Neural cell (in vitro differentiated cells): ENCODE measurements around a stretch of chr11.

DNA sequence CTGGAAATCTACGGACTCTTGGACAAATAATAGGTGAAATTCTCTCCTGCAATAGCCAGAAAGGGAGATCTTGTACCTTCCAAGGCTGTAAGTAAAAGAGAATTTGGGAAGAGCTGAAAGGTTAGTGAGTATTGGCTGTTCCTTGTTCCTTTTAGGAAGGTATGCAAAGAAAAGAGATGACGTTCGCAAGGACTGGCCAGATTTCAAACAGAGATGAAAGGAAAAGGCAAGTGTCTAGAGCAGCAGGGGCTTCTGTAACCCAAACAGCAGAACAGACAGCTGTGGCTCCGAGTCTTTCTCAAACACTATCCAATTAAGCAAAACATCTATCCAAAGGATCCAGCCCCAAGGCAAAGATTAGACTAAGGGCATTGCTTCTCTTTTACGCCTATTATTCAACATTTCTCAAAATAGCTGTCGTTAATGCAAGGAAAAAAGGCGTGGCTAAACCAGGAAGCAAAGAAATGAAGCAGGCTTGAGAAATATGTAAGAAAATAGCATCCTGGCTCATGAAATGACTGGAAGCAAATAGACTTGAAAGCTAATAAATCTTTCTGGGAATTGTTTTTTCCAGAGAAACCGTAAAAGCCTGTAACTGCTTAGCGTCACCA is 19.9 kb downstream of the C11orf96 start:
- RAMPAGE, long total RNA = no peak

GRCh38 chr11:44188264-44188868 is 92.9 kb downstream of the EXT2 start:
- RAMPAGE, long total RNA = no peak

DNA sequence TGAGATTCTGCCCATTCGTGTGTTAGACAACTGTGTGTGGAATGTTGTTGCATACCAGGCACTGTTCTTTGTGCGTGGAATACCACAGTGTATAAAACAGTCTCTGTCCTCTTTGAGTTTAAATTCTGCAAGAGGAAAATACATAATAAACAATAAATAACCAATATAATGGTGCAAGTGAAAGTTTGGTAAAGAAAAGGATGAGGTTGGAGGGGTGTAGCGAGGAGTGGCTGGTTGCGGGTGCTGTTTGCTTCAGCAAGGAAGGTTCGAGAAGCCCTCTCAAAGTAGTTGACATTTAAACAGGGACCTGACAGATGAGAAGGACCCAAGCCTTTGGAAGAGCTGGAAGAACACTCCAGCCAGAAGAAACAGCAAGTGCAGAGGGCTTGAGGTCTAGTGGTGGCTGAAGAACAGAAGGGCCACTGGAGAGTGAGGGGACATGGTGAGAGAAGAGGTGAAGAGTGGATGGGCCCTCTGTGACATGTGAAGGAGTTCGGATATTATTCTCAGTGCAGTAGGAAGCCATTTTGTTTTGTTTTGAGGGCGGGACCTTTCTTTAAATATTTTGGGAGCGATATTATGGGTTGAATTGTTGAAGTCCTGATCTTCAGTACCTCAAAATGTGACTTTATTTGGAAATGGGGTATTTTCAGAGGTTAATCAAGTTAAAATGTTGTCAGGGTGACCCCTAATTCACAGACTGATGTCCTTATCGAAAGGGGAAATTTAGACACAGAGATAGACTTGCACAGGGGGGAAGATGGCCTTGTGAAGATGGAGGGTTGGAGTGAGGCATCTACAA is 79.9 kb downstream of the ALX4 start:
- RAMPAGE, long total RNA = no peak

GRCh38 chr11:44352113-44352510 is 42.2 kb upstream of the ALX4 start:
- RAMPAGE, long total RNA = no peak

- RAMPAGE, long total RNA = no peak
Observed at GRCh38 chr11:44475030-44475718, 90.3 kb upstream of the CD82 start.

GRCh38 chr11:44530631-44531145 is 34.8 kb upstream of the CD82 start:
- RAMPAGE, long total RNA = no peak

DNA sequence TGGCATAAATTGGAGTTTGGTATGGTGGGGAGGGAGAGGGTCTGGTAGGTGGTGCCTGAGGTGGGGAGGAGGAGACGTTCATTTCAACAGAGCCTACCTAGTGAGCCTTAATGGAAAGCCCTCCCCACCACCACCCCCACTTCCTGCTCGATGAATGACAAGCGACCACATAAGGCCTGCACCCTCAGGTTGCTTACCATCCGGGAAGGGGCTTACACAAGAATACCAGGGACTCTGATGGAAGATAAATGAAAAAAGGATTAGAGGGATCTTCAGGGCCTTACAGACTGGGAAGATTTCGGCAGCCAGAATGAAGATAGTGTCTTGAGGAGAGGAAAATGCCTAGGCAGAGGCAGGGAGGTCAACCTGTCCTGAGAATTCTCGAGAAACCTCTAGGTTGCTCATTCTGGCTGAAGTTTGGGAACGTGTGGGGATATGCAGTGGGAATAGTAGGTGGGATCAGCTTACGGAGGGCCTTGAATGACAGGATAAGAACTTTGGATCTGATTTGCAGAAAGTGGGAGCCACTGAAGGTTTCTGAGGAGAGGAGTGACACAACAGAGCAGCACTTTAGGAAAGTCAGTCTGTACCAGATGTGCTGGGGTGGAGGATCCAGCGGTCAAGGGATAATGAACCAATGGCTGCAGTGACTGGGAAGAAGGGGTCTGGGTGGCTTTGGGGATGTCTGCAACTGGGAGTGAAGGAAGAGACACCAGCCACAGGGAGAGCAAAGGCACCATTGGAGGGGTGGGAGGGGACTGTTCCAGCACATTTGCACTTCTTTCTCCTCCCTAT is 2.3 kb downstream of the CD82 start:
- RAMPAGE, long total RNA = no peak

- RAMPAGE, long total RNA = no peak
Observed at GRCh38 chr11:44593000-44593648, 27.7 kb downstream of the CD82 start.

- RAMPAGE, long total RNA = no peak
Observed at GRCh38 chr11:44596176-44596446, 30.6 kb downstream of the CD82 start.

DNA sequence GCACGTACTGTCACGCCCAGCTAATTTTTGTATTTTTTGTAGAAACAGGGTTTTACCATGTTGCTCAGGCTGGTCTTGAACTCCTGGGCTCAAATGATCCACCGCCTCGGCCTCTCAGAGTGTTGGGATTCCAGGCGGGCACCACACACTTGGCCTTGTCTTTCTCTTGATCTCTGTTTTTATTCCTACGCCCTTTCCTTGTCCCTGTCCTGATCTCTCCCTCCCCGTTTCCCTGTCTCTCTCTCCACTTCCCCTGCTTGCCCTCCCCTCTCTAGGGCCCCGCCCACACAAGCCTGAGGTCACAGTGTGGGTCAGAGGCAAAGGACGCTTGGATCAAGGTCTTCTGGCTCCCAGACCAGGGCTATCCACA is 38.5 kb downstream of the TP53I11 start:
- RAMPAGE, long total RNA = no peak

DNA sequence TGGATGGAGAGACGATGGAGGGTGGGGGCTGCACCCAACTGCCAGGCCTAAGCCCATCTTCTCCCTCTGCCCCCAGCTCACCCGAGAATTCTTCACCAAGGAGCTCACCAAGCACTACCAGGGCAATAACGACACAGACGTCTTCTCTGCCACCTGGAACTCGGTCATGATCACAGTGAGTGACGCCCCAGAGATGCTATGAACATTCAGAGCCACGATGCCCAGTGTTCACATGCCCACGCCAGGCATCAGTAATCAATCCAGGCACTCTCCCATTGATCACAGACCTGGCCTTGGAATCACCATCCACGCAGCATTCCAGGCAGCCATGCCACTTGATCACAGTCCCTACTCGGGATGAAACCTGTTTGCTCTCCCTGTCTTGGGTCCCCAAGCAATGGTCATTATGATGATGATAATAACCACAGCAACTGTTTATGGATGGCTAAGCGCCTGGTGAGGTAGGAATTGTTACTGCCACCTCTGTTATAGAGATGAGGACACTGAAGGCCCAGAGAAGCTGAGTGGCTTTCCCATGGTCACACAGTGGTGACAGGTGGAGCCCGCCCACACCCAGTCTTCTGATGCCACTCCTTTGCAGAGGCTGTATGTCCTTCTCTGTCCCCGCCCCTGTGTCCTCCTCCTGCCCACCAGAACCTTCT is 31.4 kb downstream of the TP53I11 start:
- RAMPAGE, long total RNA = no peak

DNA sequence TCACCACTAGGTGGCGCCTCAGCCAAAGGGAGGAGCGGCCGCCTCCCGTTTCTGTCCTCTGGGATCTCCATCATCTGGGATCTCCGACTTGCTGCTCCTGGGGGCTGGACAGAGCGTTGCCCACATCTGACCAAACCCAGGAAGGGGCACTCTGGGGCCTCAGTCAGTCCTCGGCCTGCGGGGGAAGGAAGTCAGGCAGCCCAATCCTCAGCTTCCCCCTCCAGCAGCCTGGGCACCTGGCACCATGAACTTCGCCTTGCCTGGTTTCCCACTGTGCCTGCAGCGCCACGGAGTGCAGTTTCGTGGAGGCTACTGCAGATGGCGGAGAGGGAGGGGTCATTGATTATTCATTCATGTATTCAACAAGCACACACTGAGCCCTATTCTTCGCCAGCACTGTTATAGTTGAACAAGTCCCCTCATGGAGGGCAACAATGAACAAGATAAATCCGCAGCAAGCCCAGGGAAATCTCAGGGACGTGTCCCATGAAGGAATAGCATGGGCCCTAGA is 23.4 kb downstream of the TP53I11 start:
- RAMPAGE, long total RNA = no peak

DNA sequence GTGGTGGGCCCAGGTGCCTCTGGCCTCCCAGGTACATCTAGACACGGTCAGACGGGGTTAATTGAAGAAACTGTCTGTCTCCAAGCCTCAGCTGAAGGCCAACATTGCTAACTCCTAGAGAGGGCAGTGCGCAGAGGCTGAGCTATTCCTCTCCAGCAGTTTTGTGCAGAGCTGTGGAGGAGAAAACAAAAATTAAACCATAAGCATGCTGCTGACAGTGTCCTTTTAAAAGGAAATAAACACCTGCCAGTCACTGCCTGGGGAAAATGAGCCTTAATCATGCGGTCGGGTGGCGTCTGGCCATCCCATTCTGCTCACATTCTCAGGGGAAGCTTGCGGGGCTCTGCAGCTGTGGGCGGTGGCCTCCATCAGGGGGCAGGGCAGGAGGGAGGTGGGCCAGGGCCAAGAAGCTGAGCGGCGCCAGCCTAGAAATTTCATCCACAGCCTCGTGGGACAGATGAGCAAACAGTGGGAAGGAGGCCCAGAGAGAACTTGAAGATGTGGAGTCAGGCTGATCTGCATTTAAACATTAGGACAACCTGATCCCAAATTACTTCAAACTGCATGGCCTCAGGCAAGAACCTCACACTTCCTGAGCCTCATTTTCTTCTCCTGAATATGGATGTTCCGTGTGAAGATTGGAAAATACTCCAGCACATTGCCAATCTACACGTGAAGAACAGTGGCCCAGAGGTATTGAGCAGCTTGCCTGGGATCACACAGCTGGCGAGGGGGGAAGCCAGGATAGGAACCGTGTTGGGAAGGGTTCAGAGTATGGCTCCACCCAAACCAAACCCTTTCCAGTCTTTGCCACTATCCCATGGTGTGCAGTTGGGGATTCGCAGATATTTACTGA is 71.1 kb upstream of the TP53I11 start:
- RAMPAGE, long total RNA = no peak

GRCh38 chr11:45029139-45029690 is 78.5 kb upstream of the TP53I11 start:
- RAMPAGE, long total RNA = no peak

GRCh38 chr11:45371333-45371734 is 85.2 kb upstream of the SYT13 start:
- RAMPAGE, long total RNA = no peak

DNA sequence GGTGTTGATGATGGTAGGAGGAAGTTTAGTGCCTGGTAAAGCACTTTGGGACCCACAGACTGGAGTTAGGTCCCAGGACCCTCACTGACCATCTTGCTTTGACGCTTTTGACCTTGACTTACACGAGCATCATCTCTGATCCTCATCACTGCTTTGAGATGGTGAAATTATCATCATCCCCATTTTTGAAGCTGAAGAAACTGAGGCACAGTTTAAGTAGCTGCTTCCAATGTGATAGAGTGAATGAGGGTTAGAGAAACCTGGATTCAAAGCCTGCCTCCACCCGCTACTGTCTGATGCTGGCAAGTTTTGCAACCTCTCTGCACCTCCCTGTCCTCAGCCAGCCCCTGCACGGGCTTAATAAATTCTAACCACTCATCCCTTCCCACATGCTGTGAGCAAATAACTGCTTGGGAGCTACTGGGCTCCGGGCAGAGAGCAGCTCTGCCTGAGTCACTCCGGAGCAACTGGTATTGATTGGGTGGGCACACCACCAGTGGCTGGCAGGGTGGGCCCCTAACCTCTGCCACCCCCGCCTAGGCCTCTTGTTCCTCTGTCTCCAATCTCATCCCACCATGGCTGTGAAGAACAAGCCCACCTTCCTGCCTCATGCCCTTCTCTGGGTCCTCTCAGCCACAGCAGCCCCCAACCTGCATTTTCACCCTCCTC is 104.2 kb upstream of the SYT13 start:
- RAMPAGE, long total RNA = no peak

GRCh38 chr11:45391290-45391777 is 105.2 kb upstream of the SYT13 start:
- RAMPAGE, long total RNA = no peak

DNA sequence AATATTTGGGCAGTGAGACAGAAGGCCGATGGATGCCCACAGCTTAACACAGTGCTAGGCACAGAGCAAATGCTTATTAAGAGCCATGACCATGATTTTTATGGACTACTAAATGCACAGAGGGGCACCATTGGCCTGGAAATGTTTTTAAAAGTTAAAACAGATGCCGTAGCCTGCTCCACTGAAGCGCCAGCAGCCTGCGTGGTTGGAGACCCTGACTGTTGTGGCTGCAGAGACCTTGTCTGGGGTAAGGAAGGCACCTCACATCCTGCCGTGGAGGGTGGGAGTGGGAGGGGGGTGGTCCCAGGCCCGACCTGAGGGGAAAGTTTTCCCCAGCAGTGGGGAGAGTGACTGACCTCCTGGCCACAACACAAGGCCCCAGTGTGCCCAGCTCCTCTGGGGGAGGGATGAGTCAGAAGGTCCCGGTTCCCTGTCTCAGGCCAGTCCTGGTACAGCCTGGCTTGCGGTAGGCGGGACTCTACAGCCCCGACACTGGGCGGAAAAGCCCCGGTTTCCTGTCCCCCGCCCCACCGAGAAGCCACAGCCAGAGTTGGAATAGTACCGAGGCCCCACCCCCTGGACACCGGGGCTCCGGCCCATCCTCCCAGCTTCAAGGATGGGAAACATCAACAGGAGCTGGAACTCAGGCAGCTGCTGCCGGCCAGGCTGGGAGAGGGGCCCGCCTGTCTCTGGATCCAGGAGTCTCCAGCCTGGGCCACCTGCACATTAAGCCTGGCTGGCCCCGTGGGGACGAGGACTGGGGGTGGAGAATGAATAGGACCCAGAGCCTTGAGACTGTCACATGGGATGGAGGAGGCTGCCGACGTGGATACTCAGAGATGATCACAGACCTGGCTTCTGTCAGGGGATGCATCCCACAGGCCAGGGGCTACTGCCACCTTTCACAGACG is 6.9 kb downstream of the CHST1 start:
- RAMPAGE, long total RNA = no peak

- RAMPAGE, long total RNA = no peak
Observed at GRCh38 chr11:45798743-45799038, 6.3 kb upstream of the SLC35C1 start.

- RAMPAGE, long total RNA = no peak
Observed at GRCh38 chr11:45853542-45854497, 6.5 kb downstream of the CRY2 start.